Measurements from ENCODE around the genes TRAP1, ADCY9 and DNAJA3.

DNA sequence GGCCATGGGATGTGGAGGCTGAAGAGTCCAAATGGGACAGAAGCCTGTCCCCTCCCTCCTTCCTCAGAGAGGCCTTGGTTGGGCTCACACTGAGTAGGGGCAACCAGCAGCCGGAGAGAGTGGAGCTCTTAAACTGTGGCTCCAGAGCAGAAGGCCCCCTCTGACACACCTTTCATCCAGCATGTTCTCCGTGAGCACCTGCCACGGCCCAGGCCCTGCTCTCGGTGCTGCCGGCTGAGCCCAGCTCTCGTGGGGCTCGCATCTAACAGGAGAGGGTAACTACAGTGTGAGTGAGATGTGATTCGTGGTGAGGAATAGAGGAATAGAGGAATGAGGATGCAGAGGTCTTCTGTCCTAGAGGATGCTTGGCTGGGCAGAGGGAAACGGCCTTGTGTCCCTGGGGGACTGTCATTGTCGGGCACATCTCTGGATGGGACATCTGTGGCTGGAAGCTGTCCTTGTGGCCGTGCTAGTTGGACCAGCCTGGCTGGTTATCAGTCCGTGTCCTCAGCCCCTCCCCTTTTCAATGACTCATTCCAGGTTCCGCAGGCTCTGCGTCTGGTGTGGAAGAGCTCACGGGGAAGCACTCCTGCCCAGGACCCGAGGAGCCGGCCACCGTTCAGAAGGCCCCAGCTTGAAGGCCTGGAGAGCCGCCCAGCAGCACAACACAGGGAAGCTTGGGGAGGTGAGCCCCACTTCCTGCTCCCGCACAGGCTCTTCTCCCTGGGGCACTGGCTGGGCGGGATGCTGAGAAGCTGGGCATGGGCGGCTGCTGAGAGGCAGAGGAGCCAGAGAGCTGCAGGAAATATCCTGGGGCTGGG lies 11.9 kb upstream of the DNASE1 start:
- PRO-cap: no peak

DNA sequence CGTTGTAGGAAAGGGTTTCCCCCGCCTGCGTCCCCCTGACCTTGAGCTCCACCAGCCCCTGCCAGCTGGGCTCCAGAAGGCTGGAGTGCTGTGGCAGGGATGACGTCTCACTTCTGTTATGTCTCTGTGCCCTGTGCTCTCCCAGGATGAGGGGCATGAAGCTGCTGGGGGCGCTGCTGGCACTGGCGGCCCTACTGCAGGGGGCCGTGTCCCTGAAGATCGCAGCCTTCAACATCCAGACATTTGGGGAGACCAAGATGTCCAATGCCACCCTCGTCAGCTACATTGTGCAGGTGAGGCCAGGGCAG lies 691 bp downstream of the DNASE1 start:
- PRO-cap: no peak

DNA sequence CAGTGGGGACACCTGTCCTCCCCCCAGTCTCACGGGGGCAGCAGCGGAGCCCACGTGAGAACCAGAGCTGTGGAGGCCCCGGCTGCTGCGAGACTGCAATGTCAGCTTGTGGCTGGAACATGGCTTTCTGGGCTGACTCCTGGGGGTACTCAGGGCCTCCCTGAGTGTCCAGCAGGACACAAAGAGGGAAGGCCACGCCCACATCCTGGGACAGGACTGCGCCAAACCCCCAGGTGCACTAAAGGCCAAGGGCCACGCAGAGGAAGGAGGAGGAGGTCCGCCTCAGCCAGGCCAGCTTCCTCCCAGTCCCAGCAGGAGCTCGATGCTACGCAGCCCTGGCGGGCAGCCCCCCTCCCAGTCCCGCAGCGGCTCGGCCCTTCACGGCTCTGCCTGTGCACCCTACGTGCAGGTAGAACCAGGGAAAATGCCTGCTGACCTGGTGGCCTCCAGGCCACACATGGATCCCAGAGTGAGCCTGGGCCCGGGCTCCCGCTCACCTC lies 21.1 kb downstream of the DNASE1 start:
- PRO-cap: no peak

- PRO-cap: bidirectional peak, plus-strand start at chr16:3717618, minus-strand start at chr16:3717519
Observed at GRCh38 chr16:3716609-3717762, at the start of gene TRAP1. Gene TRAP1 (minus strand): TSS chr16:3717524.

DNA sequence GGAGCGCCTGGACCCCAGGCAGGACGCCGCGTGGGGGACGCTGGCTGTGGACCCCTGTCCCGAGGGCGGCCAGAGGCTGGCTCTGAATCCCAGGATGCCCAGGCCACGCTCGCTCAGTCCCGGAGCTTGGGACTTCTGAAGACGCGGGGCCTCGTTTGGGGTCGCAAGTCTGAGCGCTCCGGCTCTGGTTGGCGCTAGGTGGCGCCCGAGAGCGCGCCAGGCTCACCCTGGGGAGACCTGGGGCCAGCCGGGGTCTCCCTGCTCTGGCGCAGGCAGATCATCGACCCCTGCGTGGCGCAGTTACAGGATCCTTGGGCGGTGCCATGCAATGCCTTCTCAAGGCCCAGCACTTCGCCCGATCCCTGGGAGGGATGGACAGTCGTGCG lies 58.5 kb upstream of the CREBBP start:
- PRO-cap: no peak

- PRO-cap: no peak
Observed at GRCh38 chr16:3999273-3999812, 116.9 kb downstream of the ADCY9 start.

- PRO-cap: no peak
Observed at GRCh38 chr16:4085572-4086088, 30.6 kb downstream of the ADCY9 start.

- PRO-cap: no peak
Observed at GRCh38 chr16:4086089-4086764, 30.0 kb downstream of the ADCY9 start.

- PRO-cap: bidirectional peak, plus-strand start at chr16:4116673, minus-strand start at chr16:4116442
Observed at GRCh38 chr16:4116052-4116770, at the start of gene ADCY9. Gene ADCY9 (minus strand): TSS chr16:4116442.

- PRO-cap: no peak
Observed at GRCh38 chr16:4143346-4143809, 27.1 kb upstream of the ADCY9 start.

DNA sequence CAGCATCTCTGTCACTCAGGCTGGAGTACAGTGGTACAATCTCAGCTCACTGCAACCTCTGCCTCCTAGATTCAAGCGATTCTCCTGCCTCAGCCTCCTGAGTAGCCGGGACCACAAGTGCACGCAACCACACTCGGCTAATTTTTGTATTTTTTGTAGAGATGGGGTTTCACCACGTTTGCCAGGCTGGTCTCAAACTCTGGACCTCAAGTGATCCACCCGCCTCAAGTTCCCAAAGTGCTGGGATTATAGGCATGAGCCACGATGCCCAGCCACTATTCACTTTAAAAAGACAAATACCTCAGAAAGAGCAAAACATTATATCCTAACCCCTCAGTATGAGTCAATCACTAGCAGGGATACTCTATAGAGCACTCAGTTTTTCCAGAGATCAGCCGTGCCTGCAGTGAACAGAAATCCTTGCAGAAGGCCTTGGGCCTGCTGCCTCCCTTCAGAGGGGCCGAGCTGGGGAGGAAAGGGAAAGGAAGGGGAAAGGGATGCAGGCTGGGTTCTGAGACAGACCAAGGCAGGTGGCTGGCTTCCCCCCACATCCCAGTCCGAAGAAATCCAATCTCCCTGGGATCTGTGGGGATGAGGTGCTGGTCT lies 25.5 kb downstream of the SRL start:
- PRO-cap: no peak

DNA sequence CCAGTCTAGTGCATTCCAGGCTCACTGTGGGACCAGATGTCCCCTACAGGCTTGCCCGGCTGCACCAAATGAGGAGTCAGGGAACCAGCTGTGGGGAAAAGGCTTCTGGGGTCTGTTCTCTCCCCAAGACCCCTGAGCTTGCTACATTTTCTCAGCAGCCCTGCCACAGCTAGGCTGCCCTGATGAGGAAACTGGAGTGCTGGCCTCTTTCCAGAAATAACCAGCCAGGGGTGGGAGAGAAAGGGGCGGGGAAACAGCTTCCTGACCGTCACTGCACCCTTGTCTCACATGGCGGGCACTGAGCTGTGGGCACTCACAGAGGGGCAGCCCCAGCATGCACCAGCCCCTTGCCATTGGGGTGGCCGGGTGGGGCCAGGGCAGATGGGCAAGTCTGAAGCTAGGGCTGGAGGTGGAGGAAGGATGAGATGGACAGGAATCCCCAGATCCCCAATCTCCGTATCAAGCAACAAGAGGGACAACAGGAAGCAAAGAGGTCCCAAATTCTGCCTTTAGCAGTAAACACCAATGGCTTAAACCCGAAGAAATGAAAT lies 2.8 kb downstream of the SRL start:
- PRO-cap: bidirectional peak, plus-strand start at position 312 of the sequence, minus-strand start at position 193 of the sequence

- PRO-cap: bidirectional peak, plus-strand start at chr16:4240900, minus-strand start at chr16:4240649
Observed at GRCh38 chr16:4240221-4241245, 1.3 kb downstream of the SRL start.

DNA sequence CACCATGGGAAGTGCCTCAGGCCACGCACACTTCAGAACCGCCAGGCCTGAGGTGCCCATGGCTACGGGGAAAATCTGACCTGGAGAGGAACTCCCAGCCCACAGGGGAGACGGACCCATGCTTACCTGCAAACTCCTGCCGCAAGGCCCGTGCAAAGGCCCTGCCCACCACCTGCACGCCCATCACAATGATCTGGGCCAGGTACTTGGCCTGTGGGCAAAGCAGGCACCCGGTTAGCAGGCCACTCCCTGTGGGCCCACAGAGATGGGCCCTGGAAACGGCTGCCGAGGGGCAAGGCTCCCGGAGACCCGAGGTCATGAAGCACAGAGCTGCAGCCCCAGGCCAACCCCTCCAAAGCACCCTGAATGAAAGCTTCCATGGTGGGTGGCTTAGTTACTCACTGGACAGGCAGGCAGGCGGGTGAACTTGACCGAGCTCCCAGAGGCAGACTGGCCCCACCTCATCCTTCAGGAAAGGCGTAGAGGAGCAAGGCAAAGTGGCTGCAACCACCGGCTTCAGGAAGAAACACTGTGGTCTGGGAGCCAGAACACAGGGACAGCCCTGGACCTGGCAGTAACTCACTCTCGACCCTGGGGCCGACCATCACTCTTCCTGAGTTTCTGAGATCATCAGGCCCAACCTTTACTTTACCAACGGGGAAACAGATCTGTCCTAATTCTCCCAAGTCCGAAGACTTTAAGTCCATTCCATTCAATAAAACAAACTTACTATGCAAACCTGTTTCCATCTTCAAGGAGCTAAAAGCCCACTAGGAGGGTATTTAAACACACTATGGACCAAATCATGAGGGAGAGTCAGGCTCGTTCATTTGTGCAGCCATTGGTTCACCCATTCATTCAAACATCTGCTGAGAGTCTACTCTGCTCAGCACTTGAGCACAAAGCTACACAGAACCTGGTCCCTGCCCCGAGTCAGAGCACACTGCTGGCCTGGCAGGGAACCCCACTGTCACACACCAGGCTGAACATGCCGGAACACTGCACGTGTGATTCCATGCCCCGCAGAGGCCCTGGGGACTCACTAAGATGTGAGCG lies 7.7 kb downstream of the PAM16 start:
- PRO-cap: no peak

GRCh38 chr16:4364926-4365625 lies 6.6 kb upstream of the VASN start:
- PRO-cap: no peak

DNA sequence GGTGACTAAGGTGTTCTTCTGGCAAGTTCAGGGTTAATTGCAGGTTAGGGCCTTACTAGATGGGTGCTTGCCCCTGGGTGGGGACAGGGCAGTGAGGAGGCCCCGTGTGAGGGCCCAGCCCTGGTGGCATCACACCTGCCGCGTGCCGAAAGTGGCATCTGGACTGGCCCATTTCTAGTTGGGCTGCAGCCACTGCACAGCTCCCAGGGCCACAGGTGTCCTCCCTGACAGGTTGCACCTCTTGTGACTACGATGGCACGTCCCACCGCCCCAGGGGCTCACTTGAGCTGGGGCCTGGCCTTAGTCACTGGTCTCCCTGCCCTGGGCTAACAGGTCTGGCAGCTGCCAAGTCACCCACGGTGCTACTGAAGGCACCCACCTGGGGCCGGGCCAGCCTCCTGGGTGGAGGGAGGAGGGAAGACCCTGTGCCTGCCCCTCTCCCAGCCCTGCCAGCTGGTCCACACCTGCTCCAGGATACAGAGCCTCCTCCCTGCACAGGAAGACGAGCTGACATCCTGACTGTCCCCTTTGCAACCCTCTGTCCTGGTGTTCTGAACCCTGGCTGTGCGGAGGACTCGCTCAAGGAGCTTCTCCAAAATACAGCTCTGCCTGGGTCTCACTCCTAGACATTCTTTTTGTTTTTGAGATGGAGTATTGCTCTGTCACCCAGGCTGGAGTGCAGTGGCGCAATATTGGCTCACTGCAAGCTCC lies 3.4 kb downstream of the VASN start:
- PRO-cap: no peak

DNA sequence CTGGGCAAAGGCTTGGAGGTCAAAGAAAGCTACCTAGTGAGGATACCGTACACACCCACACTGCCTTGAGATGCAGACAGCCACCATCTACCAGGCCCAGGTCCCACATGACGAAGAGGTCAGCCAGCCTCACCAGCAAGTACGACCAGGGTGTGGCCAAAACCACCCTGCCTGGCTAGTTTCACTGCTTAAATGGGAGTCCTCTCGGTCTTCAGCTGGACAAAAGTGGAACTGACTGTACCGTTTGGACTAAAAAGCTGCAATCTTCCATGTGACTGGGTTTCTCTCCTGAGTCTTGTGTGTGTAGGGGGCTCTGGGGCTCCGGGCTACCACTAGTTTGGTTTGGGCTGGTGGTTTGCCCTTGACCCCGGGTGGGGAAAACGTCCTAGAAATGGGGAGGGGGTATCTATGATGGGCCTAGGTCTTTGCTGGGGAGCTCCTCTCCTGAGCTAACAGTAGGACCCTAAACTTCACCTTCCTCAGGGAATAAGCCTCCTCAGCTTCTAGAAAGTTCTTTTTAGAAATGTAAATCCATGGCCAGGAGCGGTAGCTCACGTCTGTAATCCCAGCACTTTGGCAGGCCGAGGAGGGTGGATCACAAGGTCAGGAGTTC lies 21.7 kb downstream of the VASN start:
- PRO-cap: no peak

DNA sequence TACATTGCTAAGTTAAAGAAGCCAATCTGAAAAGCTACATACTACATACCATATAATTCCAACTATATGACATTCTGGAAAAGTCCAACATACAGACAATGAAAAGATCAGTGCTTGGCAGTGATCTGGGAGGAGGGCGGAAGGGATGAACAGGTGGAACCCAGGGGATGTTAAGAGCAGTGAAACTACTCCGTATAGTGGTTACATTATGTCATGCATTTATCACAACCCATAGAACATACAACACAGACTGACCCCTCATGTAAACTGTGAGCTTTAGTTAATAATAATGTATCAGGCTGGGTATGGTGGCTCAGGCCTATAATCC lies 16.5 kb downstream of the CORO7 start:
- PRO-cap: no peak

- PRO-cap: no peak
Observed at GRCh38 chr16:4414238-4414991, 2.0 kb downstream of the CORO7 start.

DNA sequence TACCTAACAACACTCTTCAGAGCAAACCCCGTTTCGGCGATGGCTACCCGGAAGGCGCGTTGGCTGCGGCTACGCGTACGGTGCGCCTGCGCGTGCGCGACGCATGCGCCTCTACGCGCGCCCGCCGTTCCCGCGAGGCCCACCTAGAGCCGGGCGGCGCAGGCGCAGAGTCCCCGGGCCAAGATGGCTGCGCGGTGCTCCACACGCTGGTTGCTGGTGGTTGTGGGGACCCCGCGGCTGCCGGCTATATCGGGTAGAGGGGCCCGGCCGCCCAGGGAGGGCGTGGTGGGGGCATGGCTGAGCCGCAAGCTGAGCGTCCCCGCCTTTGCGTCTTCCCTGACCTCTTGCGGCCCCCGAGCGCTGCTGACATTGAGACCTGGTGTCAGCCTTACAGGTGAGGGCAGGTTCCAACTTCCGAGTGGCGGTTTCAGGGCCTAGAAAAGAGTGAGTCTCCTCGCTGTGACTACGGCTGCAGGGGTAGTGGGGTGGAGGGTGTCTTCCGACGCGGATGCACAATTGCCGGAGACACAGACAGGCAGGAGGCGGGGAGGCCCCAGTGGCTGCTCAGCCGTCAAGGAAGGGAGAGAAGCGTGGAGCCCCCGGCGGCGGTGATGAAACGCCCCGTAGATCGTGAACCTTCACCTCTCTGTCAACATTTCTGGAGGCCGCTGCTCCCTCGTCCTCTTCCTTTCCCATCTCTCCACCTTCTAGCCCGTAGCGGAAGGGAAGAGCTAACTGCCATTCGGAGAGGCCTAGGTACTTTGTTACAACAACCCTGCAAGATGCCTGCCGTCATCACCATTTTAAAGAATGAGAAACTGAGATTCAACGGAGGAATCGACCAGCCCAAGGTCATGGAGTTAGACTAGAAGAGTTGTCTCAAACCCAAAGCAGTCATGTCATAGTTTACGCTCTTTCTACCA lies at the start of gene DNAJA3:
TSS of gene DNAJA3 (plus strand) at position 170 of the 923 bp plus-strand sequence.
- PRO-cap: bidirectional peak, plus-strand start at position 181 of the sequence, minus-strand start at position 71 of the sequence